HL-60 (cell line): ENCODE measurements around the genes WIPF2, KRT26, KRT40, KRTAP2-4 and KRTAP4-7.

DNA sequence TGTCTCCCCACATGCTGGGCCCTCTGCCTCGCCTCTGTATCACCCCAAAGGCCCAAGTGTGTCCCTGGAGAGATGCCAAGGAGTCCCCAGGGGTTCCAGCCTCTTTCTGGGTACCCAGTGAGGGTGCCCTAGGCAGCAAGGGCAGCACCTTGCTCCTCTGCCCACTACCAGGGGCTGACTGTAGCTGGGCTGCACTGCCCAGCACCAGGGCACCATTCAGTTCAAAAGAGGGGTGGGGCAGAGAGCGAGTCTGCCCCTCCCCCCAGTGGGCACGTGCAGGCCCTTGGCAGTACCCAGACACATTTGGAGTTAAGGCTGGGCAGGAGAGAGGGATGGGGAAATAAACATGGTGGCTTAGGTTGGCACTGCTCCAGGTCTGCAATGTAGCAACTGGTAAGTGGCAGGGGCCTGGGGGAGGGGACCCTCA, 9.0 kb downstream of the THRA start:
- RRBS = no CpG with 5 or more reads among the region's 3 CpGs

- RRBS = no CpG with 5 or more reads among the region's 5 CpGs
Observed at GRCh38 chr17:40101053-40101573, 724 bp upstream of the NR1D1 start.

DNA sequence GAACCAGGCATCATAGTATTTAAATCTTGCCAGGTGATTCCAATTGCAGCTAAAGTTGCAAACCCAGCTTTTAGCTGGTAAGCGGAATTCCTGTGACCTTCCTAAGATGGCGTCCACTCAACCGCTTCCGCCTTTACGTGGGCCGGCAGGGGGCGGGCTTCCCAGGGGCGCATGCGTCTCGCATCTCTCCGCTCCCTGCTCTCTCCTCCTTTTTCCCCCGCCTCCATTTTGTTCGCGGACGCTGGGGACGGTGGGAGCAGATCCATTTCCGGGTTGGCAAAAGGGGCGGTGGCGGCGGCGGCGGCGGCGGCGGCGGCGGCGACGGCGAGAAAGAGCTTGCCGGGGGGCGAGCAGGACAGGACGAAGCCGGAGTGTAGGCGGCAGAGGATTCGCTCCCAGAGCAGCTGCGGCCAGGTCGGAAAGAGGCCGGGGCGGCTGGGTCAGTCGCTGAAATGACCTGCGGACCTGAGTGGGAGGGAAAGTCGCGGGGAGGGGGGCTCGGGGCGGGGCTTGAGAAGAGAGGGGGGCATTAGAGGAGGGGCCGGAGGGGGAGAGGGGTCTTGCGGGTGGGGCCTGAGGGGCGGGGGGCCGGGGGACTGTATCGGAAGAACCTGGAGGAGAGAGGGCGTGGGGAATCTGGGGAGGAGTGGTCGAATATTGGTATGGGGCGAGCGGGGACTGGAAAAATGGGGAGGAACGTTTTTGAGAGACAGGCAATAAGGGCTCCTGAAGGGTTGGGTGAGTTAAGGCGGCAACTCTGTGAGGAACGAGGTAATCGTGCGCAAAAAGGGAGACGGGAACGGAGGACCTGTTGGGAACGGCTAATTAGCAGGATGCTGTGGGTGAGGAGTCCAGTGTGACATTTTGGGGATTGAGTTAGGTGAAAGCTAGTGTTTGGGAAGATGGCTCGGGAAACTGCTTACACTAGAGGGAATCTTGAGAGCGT, at the start of gene WIPF2:
Gene WIPF2, plus strand, starts transcription at position 226 of the 946 bp plus-strand sequence.
- RRBS = 3% methylated on average over 30 of the region's 65 CpGs

DNA sequence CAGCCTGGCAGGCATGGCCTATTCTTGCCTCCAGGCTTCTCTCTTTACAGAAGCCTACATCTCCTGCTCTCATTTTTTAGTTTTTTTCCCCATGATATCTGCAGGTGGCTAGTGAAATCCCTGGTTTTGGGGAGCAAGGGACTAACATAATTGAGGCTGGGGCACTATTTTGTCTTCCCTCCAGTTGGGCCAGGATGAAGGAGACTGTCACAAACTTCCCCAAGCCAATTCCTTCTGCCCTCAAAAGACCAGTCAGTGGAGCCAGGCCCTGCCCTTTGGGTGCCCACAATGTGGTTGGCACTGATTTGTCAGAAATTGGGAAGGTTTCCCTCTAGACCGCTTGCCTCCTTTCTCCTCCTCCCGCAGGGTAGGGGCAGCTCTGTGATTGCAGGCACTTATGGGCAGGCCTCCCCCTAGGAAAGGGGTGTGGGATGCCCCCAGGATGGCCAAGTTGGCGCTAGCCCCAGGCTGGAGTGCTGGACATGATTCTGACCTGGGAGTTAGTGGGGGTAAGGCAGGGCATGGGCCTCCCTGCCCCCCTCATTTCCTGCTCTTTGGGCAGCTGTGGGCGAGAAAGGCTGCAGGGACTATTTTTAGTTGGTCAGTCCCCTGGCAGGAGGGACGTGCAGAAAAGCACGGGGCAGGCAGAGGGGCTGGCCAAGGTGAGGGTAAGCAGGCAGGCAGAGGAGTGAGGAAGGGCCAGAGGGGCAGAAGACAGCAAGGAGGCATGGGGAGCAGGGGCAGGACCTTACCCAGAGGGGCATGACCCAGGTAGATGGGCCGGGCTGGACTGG, 3.1 kb downstream of the RARA start:
- RRBS = no CpG with 5 or more reads among the region's 7 CpGs

- RRBS = no CpG with 5 or more reads among the region's 6 CpGs
Observed at GRCh38 chr17:40332494-40332997, 23.6 kb downstream of the RARA start.

DNA sequence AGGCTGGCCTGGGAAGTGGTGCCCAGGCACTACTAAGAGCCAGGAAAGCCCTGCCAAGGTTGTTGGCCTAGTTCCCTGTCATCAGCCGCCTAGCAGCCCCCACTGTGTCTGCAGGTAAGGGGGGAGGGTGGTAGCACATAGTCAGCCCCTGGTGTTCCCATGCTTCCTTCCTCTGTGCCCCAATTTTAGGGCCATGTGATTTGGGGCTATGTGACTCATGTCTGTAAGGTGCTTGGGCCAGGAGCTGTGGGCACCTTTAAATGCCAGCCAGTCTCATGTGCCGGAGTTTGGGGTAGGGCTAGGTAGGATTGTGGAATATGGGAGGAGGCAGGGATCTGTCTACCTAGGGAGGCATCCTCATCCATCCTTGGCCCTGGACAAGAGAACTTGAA, 17.7 kb downstream of the GJD3 start:
- RRBS = no CpG with 5 or more reads among the region's 2 CpGs

GRCh38 chr17:40442377-40442677, 923 bp upstream of the IGFBP4 start:
- RRBS = no CpG with 5 or more reads among the region's 4 CpGs

- RRBS = no CpG with 5 or more reads among the region's 15 CpGs
Observed at GRCh38 chr17:40448232-40449349, 5.3 kb downstream of the IGFBP4 start.

DNA sequence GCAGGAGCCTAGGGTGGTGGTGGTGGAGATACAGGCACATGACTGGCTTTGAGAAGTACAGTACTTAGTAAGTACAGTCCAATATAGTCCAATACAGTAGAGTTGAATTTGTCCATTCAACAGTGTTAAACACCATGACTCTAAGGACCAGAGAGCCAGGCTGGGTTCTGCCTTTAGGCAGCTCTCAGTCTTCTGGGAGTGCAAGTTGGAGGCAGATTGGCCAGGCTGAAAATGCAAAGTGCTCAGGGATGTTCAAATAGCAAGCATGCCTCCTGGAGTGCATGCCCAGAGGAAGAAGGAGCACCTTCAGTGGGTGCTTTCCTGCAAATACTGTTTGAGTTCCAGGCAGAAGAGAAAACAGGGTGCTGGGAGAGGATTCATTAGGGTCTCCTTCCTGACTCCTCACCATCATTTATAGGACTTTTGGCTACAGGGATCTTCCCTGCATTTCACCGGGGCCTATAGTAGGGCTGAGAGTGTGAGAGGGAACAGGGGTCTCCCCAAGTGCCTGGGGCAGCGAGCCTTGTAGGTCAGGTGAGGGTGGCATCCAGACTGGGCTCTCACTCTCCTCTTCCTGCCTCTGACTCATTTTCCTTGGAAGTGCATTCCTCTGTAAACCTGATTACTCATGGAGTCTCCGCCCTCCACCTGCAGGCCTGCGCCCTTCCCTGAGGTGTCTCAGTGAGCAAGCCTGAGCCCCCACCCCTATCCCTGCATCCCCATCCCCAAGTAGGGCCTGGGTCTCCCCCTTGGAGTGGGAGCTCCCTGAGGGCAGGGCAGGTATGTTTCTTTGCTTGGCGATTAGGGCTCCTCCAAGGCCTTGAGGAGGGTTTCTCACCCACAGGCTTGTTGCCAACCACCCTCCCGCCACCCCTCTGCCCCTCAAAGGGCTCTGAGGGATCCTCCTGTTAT, 17.1 kb upstream of the TNS4 start:
- RRBS = no CpG with 5 or more reads among the region's 6 CpGs

DNA sequence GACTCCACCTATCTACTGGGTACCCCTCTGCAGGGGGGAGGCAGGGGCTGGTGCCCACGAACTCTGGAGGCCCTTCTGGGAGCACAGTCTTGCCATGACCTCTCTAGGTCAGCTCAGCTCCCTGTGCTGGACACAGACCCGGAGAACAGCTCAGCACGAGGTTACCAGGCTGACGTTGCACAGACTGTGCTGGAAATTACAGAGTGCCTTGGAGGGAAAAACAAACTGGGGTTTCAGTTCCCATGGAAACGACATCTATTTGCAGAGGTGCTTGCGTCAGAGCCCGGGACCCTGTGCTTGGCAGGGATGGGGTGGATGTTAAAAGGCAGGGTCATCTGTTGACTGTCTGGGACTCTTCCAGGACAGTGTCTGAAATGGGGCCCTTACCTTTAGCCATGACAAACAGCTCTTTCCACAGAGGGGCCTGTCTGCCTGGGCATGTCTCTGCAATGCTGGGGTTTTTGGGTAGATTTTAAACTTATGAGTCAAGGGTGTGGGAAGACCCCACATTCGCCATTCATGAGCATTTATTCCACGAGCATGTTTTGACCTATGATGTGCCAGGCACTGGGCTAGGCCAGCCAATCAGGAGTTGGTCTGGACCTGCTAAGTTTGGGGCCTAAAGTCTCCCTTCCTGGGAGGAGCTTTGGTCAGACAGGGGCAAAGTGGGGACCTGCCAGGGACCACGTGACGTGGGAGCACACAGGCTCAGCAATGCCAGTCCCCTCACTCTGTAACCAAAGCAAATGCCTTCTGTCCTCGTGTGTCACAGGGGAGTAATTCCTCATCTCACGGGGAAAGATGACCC, 22.5 kb downstream of the CCR7 start:
- RRBS = no CpG with 5 or more reads among the region's 13 CpGs

GRCh38 chr17:40547345-40548045, 17.8 kb downstream of the CCR7 start:
- RRBS = no CpG with 5 or more reads among the region's 7 CpGs

- RRBS = no CpG with 5 or more reads among the region's 9 CpGs
Observed at GRCh38 chr17:40548425-40548895, 16.8 kb downstream of the CCR7 start.

- RRBS = no CpG with 5 or more reads among the region's 9 CpGs
Observed at GRCh38 chr17:40550636-40551081, 14.6 kb downstream of the CCR7 start.

DNA sequence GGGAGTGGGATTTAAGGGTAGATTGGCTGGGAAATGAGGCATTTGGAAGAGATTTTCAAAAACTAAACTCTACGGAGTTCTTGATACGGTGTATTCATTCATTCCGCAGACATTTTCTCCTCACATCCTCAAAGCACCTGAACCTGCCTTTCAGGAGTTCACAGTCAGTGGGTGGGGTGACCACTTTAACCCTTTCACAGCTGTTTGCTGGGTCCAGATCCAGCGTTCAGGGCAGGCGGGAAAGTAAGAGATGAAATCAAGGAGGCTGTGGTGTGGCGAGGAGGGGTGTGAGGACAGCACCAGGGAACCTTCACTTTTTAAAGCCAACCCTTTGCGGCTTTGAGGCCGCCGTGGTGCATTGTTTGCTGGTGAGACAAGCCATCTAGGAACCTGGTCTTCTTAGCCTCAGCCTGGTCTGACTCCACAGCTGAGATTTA, 1.1 kb downstream of the CCR7 start:
- RRBS = no CpG with 5 or more reads among the region's 9 CpGs

DNA sequence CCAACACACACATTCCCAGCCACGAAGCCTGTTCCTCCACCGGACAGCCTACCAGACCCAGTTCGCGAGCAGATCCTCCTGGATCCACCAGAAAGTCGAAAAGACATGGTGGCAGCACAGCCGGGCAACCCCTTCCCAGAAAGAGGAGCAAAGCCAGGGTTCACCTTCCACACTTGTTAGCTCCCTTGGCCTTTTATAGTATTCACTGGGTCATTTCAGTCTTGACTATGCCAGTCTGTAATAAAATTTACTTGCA, at the start of gene KRT26:
Gene KRT26, minus strand, starts transcription at position 195 of the 256 bp plus-strand sequence.
- RRBS = 83% methylated on average over 5 of the region's 6 CpGs

GRCh38 chr17:40779494-40779864, 2.9 kb downstream of the KRT27 start:
- RRBS = 89% methylated on average over 10 of the region's 34 CpGs

DNA sequence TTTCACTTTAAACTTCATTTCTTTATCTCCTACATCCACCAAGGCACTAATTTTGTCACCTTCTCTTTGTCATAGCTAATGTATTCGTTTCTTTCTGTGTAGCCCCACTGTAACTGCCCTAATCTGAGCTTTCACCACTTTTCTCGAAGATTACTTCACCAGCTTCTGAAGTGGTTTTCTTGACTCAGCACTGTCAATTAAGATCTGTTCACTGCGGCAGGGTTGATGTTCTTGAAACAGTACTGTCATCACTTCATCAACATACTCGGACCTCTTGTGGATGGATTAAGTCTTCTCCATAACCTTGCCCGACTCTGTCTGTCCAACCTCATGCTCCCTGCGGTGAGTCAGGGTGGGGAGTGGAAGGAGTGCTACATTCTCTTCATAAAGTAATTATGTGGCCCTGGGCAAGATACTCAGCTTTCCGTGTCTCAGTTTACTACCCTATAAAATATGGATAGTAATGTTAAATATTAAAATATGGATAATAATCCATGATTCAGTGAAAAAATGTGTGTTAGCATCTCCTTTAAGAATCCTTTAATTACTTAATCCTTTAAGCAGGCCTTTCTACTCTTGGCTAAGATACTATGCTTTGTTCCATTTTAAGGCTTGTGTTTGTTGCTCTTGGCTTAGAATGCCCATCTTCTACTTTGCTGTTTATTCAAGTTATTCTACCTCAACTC, 5.7 kb upstream of the KRT10 start:
- RRBS = no CpG with 5 or more reads among the region's 7 CpGs

GRCh38 chr17:40984074-40984407, at the start of gene KRT40:
TSS of gene KRT40 (minus strand) at chr17:40984326.
- RRBS = 70% methylated on average over 2 of the region's 8 CpGs

GRCh38 chr17:41065642-41066200, at the start of gene KRTAP2-4:
TSS of gene KRTAP2-4 (minus strand) at chr17:41065879.
- RRBS = no CpG with 5 or more reads among the region's 20 CpGs

DNA sequence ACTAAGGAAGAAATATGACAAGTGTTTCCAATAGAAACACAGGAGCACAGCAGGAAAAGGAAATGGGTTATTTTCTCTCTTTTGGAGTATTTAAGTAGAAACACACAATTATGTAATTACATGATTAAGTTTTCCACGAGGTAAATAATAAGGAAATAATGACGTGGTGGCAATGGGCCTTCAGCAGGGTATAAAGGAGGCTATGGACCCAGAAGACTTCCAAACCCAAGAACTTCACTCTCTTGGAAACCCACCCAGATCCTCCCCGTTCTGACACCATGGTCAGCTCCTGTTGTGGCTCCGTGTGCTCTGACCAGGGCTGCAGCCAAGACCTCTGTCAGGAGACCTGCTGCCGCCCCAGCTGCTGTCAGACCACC, at the start of gene KRTAP4-7:
Gene KRTAP4-7, plus strand, starts transcription at position 222 of the 377 bp plus-strand sequence.
- RRBS = no CpG with 5 or more reads among the region's 5 CpGs